Measurements from ENCODE around the genes OSGIN1 and DNAAF1.

DNA sequence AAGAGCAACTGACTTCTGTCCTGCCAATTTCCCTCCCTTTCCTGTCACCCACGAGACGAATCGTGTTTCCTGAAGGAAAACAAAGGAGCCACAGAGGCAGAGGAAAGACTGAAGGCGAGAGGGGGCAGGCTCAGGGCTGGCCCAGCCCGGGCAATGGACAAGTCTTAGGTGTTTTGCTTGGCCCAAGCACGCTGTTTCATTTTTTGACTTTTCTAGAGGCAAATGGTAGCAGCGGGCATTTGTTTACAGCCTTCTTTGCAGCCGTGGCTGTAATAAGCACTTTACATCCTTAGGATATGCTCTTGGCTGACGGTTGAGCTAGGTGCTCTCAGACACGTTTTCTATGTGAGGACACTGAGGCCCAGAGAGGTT is 83.0 kb downstream of the PLCG2 start:
- PRO-cap, 2 experiments = no peak in any of the 2 experiments

GRCh38 chr16:82088344-82088703 is 53.3 kb downstream of the HSD17B2 start:
- PRO-cap, 2 experiments = no peak in any of the 2 experiments

DNA sequence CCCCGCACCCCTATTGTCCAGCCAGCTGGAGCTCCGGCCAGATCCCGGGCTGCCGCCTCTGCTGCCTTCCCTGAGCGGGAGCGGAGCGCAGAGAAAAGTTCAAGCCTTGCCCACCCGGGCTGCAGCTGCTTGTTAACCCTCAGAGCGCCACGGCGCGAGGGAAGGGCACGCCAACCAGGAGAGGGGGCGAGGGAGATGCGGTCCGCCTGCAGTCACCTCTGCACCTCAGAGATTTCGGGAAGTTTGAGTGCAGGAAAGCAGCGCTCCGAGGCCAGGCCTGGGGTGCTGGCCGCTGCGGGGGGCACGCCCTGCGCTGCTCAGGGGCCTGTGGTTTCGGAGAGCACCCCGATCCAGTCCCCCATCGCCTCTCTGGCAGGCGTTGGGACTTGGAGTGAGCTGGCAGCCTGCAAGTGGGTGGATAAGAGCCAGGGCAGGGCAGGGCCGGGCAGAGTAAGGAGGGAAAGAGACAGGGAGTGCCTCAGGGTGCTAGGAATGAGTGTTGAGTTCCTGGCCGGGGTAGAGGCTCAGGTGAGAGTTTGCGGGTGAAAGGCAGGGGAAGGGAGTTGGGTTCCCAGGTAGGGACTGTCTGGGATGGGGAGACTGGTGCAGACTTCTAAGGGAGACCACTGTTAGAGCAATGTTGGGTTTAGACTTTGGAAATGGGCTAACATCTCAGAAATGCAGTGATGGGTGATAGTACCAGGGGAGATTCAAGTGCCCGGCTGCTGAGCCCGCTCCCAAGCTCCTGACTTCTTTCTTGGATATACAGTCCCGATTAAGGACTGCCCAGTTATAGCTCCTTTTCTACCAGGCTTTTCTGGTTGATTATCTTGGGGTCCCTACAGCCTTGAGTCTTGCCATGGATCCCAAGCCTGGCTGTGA is 1.3 kb downstream of the CDH13 start:
- PRO-cap, 2 experiments = no peak in any of the 2 experiments

DNA sequence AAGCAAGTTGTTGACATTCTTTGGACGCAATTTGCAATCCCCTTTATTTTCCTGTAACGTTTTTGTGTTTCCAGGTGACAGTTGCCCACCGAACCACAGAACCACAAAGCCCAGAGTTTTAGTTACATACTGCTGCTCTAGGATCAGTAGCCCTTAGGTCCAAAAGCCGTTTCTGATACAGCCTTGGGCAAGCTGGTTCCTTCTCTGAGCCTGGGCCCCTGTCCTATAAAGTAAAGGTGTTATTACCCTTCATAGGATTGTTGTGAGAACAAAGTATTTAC is 461.5 kb downstream of the CDH13 start:
- PRO-cap, 2 experiments = no peak in any of the 2 experiments

DNA sequence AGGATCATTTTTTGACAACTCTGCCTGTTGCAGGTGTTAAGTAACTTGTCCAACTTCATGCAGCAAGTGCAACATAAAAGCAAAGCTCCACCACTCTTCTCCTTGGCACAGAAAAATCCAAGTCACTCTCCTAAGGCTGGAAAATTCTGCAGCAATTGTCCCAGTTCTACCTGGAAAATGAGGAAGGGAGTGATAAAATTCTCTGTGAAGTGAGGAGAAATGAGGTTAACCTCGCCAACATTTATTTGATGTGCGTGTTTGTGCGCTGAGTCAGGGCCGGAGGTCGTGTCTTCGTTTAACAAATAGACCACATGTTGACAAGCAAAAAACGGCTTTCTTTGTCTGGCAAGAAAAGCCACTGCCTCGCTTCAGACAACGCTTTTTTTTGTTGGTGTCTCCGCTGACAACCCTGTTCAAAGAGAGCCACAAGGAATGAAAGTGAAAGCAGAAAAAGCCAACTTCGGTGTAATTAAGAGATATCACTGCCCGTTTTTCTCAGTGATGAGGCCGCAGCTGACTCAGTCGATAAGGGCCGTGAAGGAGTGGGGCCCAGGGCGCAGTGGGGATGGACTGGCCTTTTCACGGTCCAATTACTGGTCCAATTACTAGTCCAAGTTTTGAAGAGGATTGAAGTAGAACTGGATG is 510.5 kb downstream of the CDH13 start:
- PRO-cap, 2 experiments = no peak in any of the 2 experiments

GRCh38 chr16:83247754-83248224 is 560.0 kb upstream of the HSBP1 start:
- PRO-cap, 2 experiments = no peak in any of the 2 experiments

DNA sequence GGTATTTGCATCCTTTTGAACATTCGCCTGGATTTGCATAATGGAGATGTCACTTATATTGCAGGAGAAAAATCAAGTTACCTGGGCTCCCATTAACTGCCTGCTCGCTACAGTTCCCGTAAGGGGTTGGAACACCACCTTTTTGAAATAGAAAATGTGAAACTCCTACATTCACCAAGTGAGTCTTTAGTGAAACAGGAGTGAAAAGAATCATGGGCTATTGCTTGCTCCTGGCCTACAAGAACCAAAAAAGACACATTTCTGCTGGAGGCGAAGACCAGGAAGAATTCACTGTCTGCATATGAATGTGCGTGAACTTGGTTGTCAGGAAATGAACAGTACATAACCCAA is 518.9 kb upstream of the HSBP1 start:
- PRO-cap, 2 experiments = no peak in any of the 2 experiments

- PRO-cap, 2 experiments = no peak in any of the 2 experiments
Observed at GRCh38 chr16:83473317-83473516, 334.6 kb upstream of the HSBP1 start.

GRCh38 chr16:83600073-83600577 is 207.7 kb upstream of the HSBP1 start:
- PRO-cap, 2 experiments = no peak in any of the 2 experiments

DNA sequence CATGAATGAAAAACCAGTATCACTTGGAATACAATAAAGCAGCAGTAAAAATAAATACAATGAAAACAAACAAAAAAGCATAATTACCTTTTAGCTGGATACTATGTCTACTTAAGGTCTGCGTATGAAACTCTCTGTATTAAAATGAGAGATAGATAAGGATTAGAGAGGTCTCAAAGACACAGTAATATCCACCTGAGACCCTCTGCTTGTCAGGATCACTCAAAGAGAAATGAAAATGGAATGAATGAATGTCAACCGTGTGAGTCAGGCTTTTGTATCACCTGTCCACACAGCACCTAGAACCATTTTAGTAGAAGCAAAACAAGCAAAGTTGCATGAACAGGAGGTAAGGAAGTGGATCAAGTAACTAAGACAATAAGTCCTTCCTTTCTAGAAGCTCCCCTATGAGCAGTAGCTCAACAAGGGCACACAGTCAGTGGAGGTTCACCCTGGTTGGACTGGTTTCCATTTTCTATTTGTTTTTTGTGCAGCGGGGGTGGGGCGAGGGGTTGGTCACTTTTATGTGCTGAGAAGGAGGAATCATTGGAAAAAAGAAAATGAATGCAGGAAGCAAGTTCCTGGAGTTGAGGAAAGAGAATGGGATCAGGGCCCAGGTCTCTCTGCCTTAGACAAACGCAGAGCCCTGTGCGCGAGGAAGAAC is 4.1 kb upstream of the HSBP1 start:
- PRO-cap, 2 experiments = no peak in any of the 2 experiments

GRCh38 chr16:83926370-83927518 is 26.3 kb upstream of the OSGIN1 start:
- PRO-cap, 2 experiments = no peak in any of the 2 experiments

GRCh38 chr16:83953005-83954014 is at the start of gene OSGIN1:
TSS of gene OSGIN1 (plus strand) at chr16:83953240.
- PRO-cap, 2 experiments = peak in 2 of 2 experiments; most common plus-strand start chr16:83953240 (in 2)

- PRO-cap, 2 experiments = no peak in any of the 2 experiments
Observed at GRCh38 chr16:84086283-84086989, 30.3 kb downstream of the MBTPS1 start.

DNA sequence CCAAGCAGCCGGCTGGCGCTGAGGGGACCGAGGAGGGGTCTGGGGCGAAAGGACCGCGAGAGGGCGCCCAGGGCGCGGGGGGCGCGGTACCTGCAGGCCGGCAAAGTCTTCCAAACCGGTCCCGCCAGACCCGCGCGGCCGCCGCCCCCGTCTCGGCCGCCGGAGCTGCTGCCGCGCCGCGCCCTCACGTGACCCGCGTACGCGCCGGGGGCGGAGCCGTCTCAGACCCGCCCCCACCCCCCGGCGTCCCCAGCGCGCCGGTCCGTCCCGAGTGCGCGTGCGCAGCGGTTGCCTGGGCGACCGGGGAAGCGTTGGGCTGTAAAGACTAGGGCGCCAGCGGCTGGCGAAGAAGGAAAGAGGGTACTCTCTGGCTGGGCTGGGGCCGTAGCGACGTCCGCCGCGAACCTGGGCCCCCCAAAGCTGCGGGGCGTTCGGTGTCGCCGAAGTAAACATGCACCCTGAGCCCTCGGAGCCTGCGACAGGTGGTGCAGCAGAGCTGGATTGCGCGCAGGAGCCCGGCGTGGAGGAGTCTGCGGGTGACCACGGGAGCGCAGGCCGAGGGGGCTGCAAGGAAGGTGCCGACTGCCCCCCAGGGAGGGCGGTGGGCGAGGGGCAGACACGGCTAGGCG is at the start of gene DNAAF1:
Gene DNAAF1, plus strand, starts transcription at position 319 of the 629 bp plus-strand sequence.
- PRO-cap, 2 experiments = peak in 2 of 2 experiments; most common plus-strand start position 351 of the sequence (in 1); most common minus-strand start position 167 of the sequence (in 2)

GRCh38 chr16:84175669-84176498 is 11.0 kb downstream of the TAF1C start:
- PRO-cap, 2 experiments = no peak in any of the 2 experiments

DNA sequence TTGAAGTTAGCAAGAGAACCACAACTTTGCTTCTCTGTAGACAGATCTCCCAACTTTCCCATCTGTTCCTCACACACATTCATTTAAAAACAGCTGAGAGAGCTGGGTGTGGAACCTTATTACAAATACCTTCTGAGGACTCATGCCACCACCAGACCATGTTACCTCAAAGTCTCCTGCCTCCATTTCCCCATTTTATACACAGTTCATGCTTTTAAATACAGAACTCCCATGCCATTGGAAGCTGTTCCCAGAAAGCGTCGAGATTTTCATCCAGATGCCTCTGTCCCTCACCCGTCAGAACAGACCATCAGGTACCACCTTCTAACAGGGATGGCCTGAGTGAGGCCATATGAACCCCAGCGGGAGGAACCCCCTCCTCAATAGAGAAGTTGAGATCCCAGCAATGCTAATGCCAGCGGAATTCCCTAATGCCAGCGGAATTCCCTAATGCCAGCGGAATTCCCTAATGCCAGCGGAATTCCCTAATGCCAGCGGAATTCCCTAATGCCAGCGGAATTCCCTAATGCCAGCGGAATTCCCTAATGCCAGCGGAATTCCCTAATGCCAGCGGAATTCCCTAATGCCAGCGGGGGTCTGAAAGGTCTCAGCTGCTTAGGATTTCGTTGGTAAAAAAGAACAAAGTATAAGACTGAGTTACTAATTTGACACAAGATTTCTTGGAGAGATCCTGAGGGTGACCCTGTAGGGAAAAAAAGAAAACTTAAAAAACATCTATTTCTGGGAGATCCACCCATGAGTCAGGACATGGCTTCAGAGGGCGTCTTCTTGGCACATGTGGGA is 25.3 kb downstream of the MEAK7 start:
- PRO-cap, 2 experiments = no peak in any of the 2 experiments

DNA sequence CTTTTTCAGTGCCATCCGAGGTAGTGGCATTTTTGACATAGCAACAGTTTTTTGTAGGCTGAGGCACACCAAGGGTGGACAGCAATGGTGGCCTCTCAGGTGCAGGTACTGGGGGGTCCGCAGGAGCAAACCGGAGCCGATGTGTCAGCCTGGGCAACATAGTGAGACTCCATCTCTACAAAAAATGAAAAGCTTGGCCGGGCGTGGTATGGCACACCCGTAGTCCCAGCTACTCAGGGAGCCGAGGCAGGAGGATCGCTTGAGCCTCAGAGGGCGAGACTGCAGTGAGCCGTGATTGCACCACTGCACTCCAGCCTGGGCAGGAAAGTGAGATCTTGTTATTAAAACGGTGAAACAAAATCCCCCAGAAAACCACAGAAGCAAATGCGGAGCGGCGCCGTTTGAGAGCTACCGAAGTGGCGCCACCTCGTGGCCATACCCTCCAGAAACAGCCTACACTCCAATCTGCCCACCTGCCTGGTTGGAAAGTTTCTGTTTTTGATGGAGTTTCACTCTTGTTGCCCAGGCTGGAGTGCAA is 1.8 kb upstream of the MEAK7 start:
- PRO-cap, 2 experiments = peak in 2 of 2 experiments; most common minus-strand start position 329 of the sequence (in 2)

GRCh38 chr16:84532077-84532736 is 27.7 kb upstream of the MEAK7 start:
- PRO-cap, 2 experiments = no peak in any of the 2 experiments

- PRO-cap, 2 experiments = peak in 2 of 2 experiments; most common plus-strand start chr16:84554157 (in 1); most common minus-strand start chr16:84553988 (in 1)
Observed at GRCh38 chr16:84553742-84554420, 49.4 kb upstream of the MEAK7 start.

GRCh38 chr16:84611078-84611497 is 6.8 kb downstream of the COTL1 start:
- PRO-cap, 2 experiments = no peak in any of the 2 experiments